Endothelial cell (in vitro differentiated cells): ENCODE results near the genes FOXI1 and C5orf58.

GRCh38 chr5:168667531-168667810, 88.3 kb upstream of the PANK3 start:
- PRO-cap = no peak

DNA sequence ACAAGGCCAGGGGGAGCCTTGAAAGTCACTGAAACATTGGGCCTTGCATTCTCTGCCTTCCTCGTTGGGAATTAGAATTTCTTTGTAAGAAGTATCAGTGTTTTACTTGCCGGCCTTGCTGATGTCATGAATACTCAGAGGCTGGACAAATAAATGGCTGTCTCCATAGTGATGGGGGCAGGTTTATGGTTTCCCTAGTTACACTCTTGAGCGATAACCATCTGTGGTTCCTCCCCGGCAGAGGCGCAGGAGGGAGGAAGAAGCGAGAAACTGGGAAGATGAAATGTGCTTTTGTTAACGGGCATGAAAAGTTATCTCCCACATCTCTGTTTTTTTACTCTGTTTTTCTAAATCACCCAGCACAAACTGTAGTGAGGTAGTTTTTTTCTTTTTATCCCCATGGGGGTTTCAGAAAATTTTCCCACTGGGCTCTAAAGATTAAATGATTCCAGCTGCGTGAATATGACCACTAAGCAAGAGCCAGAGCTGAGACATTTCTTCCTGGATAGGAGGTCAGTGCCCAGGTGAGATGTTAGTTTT, 272.9 kb upstream of the PANK3 start:
- PRO-cap = bidirectional peak, plus-strand start at position 213 of the sequence, minus-strand start at position 73 of the sequence

- PRO-cap = no peak
Measured at GRCh38 chr5:168883168-168883658, 304.0 kb upstream of the PANK3 start.

GRCh38 chr5:169300373-169300663, 621 bp downstream of the SLIT3 start:
- PRO-cap = no peak

GRCh38 chr5:169650885-169651584, 14.0 kb downstream of the DOCK2 start:
- PRO-cap = no peak

- PRO-cap = no peak
Measured at GRCh38 chr5:170105616-170106125, at the start of gene FOXI1. Gene FOXI1 (plus strand): TSS chr5:170105897.

- PRO-cap = no peak
Measured at GRCh38 chr5:170232724-170233184, at the start of gene C5orf58. Gene C5orf58 (plus strand): TSS chr5:170232985.

DNA sequence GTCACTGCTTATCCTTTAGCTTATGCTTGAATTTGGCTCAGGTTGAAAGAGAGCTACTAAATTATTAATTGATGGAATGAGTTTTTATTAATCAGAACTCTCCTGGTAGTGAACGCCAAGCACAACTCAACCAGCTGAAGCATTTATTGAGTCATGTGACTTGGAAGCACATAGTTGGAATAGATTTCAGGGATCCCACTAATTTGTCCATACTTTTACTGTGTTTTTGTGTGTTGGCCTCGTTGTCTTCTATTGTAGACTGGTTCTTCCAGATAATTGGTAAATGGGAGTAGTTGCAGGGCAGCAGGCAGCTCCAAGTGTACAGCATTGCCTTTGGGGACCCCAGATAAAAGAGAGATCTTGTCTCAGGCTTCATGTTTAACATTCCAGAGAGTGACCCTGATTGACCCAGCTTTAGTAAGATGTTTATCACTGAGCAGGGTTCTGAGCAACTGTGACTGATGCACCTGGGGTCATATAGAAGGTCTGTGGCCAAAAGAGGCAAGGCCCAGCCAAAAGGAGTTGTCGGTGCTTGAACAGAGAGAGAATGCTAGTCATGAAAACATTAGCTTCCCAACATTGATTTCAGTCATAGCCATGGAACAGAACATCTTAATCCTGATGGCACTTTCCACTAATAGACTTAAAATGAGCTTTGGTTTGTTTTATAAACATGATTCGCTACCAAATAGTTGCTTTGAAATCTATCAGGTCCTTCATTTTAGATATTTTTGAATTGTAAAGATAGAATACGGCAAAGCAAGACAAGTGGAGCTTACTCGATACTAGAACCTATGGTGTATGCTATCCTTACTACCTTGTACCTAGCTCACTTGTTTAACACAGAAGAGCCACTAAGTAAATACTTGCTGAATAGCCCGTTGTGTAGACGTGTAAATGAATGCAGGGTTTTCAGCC, 13.8 kb downstream of the C5orf58 start:
- PRO-cap = no peak

DNA sequence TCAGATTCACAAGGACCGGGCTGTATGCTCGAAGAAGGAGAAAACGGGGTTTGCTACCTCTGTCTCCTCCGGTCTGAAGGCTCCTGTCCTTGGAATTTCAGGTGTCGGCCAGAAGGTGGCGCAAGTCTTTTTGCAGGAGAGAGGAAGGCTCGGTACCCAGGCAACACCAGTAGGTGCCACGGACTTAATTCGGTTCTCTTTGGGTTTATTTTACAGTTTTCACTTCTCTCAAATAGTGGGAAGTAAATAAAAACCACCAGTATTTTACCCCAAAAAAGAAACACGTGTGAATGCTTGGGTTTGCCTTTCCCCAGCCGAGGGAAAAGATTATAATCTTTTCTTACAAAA, 29.7 kb downstream of the LCP2 start:
- PRO-cap = no peak

GRCh38 chr5:170293156-170293821, 4.3 kb downstream of the LCP2 start:
- PRO-cap = no peak

DNA sequence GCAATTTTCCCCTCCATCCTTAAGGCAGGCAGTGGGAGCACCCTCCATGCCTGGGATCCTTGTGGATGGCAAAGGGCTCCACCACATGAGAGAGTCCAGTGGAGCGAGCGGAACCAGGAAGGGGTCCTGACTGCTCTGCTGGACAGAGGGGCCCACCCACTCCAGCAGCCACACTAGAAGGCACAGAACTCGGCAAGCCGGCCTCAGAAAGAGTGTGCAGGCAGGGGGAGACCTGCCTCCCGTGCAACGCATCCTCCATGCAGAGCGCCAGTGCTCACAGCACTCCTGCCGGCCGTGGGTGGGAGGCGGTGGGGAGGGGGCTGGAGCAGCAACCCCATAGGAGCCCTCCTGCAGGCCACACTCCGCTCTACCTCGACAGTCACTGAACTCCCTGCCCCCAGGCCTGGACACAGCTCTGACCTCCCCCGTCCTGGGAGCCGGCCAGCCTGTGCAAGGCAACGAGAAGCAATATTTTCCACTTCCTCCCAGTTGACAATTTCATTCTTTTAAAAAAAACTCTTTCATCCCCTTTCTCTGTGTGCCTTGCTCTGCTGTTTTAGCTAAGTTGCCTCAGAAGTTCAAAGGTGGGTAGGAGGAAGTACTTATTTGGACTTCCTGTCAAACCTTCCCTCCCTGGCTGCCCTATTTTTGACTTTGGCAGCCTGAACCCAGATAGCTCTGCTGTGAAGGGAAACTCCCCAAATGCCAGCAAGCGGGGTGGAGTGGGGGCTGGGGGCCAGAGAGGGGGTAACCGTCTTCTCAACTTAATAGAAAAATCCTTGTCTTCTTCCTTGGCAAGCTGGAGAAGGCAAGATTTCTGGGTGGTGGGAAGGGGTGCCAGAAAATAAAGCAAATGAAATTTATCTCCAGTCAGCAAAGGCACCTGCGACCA, 5.4 kb upstream of the LCP2 start:
- PRO-cap = no peak

DNA sequence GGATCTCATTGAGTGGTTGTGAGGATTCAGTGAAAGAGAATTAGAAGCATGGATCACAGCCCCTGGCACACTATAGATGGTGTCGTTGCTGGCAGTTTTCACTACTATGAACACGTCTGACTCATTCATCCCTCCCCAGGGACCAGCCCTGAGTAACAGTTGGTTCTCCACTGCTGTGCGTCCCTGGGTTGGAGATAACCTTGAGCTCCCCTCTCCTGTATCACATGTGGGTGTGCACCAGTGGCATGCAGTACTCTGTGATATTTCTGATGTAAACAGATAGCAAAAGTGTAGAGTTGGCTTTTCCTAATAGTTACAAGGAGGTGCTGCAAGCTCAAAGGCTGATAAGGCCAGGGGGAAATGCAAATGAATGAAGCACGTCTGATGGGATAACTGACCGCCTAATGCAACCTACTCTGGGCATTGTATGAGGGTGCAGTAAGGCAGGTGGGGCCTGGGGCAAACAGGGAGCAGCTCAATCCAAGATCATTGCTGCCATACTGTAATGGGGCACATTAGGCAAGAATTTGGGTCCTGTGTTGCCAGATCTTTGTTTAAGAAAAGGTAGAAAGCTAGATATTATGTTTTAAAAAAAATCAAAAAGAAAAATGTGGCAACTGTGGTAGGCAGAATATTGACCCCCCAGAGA, 8.9 kb upstream of the LCP2 start:
- PRO-cap = unidirectional peak, minus-strand start at position 172 of the sequence

- PRO-cap = no peak
Measured at GRCh38 chr5:170385985-170386554, 3.1 kb downstream of the KCNMB1 start.

GRCh38 chr5:170747273-170747933, 36.1 kb upstream of the GABRP start:
- PRO-cap = no peak

DNA sequence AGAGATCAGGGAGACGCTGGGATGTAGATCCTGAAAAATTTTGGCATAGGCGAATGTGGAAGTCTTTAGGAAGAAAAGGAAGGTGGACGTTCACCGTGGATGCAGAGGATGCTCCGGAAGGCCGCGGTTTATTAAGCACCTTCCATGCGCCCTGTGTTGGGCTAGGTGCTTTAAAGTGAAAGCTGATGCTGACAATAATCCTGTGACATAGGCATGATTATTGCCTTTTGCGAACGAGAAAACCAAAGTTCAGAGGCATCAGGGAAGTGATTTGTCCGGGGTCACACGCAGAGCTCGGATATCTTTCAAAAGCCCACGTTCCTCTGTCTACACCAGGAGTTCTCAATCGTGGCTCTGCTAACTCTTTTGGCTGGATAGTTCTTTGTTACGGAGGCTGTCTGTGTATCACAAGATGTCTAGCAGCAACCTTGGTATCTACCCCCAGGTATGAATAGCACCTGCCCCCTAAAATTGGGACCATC, 12.0 kb upstream of the GABRP start:
- PRO-cap = no peak

GRCh38 chr5:171396130-171396796, 8.6 kb downstream of the NPM1 start:
- PRO-cap = no peak

- PRO-cap = no peak
Measured at GRCh38 chr5:171401116-171402215, 13.8 kb downstream of the NPM1 start.

DNA sequence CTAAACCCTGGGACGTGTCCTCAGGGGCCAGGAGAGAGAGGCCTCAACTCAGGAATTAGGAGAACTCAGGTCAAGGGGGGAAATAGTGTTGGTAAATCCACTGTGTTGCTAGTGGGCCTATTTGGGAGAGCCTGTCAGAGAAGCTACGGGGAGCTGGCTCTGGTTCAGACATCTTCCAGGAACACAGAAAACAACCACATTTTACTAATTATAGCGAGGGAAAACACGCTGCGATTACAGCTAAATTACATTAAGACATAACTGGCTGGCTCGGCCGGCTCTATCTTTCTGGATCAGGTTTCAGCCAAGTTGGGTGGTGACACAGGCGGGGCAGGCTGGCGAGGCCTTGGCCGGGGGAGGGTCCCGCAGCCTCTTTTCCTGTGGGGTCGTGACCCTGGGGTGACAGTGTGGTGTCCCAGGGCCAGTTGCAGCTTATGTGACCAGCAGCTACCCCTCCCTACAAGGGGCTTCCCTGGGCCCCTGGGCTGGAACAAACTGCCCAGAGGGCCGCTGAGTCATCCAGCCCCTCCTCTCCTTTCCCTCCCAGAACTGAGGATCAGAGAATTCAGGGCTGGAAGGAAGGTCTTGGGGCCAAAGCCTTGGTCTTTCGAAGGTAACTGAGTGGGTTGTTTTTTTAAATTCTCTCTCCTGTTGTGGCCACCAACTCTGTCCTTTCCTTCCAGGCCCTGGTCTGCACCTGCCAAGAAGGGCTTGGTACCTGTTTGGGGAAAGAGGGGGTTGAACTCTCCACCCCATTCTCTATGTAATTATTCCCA, 75.2 kb downstream of the FGF18 start:
- PRO-cap = no peak

- PRO-cap = no peak
Measured at GRCh38 chr5:171574366-171574777, 154.9 kb downstream of the FGF18 start.

GRCh38 chr5:171599324-171599787, 179.9 kb downstream of the FGF18 start:
- PRO-cap = no peak